Jurkat, Clone E6-1 (cell line): ENCODE measurements around a stretch of chr22.

GRCh38 chr22:46587188-46588241 lies 32.7 kb upstream of the GRAMD4 start:
- RRBS: 92% methylated on average over 4 of the region's 27 CpGs

- RRBS: no CpG with 5 or more reads among the region's 8 CpGs
These were observed 22.0 kb upstream of the GRAMD4 start for GRCh38 chr22:46598076-46598619.

DNA sequence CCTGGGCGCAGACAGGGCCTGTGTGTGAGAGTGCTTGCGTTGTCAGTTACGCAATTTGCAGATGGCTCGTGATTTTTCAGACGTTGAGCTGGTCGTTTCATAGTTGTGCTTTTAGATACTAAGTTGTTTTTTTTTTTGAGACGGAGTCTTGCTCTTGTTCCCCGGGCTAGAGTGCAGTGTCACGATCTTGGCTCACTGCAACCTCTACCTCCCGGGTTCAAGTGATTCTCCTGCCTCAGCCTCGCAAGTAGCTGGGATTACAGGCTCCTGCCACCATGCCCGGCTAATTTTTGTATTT lies 21.0 kb upstream of the GRAMD4 start:
- RRBS: no CpG with 5 or more reads among the region's 12 CpGs

- RRBS: 100% methylated on average over 1 of the region's 11 CpGs
These were observed 17.6 kb downstream of the GRAMD4 start for GRCh38 chr22:46637725-46638148.

- RRBS: no CpG with 5 or more reads among the region's 14 CpGs
These were observed 29.1 kb downstream of the GRAMD4 start for GRCh38 chr22:46649267-46649669.

- RRBS: 91% methylated on average over 3 of the region's 30 CpGs
These were observed 29.7 kb downstream of the GRAMD4 start for GRCh38 chr22:46649670-46650592.

GRCh38 chr22:46655019-46655466 lies 34.9 kb downstream of the GRAMD4 start:
- RRBS: 100% methylated on average over 3 of the region's 10 CpGs

- RRBS: no CpG with 5 or more reads among the region's 18 CpGs
These were observed 35.9 kb downstream of the GRAMD4 start for GRCh38 chr22:46655950-46656623.

- RRBS: 45% methylated on average over 3 of the region's 26 CpGs
These were observed 57.9 kb downstream of the GRAMD4 start for GRCh38 chr22:46677992-46678526.

DNA sequence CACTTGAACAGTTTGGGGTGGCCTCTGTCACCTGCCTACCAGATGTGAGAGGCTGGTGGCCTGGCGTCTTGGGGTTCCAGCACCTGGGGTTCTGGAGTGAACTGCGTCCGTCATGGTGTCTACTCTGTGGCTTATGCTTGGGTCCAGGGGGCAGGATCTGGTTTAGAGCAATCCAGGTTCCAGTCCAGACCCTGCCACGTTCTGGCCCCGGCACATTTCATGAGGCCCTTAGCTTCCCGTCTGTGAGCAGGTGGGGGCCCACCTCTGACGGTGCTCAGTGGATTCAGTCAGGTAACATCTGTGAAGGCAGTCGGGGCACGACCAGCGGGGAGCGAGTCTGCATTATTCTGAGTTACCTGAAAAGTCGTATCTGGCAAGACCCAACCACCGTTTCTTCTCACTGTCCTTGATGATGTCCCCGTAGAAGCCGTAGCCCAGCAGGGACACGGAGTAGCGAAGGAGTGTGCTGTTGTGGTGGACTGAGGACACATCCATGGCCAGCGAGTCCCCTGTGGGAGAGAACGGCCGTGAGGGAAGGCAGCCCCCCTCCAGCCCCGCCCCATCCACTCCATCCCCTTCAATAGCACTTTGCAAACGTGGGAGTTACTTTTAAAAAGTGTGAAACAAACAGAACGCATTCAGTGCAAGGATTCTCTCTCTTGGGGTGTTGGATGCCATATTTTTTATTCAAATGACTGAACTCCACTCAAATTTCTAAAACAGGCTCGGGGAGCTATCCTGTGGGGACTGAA lies 38.9 kb downstream of the CERK start:
- RRBS: no CpG with 5 or more reads among the region's 24 CpGs

DNA sequence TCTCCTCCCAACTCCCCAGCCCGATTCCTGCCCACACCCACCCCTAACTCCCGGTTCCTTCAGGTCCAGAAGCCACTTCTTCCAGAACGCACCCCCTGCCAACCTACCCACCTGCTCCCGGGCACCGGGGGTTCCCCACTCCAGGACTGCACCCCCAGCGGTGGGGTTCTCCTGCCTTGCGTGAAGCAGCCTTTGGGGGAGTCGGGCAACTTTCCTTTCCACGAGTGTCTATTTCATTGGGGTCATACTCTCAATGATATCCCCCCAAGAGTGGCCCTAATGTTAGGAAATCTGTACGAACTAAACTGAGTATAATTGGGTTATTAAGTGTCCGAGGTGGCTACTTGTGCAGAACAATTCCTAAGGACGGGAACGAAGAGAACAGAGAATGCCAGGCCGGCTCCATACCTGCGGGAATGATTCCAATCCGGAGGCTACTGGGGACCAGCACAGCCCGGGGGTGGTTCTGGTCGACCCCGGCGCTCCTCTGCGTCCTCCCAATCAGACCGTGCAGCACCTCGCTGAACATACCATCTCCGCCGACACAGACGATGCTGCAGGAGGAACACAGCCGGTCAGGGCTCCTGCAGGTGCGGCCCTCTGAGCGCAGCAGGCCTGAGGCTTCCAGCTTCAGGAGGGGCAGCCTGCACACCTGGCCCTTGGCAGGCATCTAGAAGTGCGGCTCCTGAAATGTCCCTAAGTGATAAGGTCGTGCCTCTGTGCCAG lies 30.5 kb downstream of the CERK start:
- RRBS: 94% methylated on average over 3 of the region's 31 CpGs

GRCh38 chr22:46801349-46801748 lies 38.9 kb downstream of the TBC1D22A start:
- RRBS: no CpG with 5 or more reads among the region's 10 CpGs

DNA sequence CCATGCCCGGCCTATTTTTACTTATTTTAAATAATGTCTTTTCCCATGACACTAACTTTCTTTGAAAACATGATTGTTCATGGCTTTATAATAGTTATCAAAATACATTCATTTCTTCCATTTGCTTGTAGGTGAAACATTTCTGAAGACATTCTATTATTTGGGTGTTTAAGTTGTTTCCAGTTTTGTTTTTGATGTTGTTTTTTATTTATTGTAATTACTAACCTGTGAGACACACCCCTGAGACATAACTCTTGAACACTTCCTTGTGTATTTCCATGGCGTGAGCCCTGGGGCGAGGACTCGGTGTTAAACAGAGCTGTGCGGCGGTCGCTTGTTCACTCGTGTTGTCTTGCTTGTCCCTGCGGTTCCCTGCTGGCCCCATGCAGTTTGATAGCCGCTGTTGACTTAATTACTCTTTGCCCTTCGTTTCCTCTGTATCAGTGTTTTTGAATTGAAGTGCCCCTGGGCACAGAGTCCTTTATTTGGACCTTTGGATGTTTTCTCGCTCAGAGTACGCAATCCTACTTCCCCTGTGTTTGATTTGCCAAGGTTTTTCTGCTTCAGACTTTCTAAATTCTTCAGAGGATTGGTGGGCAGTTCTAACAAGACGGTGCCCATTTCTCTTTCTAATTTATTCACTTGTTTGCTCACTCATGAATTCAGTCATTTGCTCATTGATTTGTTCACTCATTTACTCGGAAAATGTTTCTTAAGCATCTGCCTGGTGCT lies 52.7 kb downstream of the TBC1D22A start:
- RRBS: no CpG with 5 or more reads among the region's 15 CpGs

GRCh38 chr22:46824324-46824995 lies 62.0 kb downstream of the TBC1D22A start:
- RRBS: no CpG with 5 or more reads among the region's 12 CpGs

DNA sequence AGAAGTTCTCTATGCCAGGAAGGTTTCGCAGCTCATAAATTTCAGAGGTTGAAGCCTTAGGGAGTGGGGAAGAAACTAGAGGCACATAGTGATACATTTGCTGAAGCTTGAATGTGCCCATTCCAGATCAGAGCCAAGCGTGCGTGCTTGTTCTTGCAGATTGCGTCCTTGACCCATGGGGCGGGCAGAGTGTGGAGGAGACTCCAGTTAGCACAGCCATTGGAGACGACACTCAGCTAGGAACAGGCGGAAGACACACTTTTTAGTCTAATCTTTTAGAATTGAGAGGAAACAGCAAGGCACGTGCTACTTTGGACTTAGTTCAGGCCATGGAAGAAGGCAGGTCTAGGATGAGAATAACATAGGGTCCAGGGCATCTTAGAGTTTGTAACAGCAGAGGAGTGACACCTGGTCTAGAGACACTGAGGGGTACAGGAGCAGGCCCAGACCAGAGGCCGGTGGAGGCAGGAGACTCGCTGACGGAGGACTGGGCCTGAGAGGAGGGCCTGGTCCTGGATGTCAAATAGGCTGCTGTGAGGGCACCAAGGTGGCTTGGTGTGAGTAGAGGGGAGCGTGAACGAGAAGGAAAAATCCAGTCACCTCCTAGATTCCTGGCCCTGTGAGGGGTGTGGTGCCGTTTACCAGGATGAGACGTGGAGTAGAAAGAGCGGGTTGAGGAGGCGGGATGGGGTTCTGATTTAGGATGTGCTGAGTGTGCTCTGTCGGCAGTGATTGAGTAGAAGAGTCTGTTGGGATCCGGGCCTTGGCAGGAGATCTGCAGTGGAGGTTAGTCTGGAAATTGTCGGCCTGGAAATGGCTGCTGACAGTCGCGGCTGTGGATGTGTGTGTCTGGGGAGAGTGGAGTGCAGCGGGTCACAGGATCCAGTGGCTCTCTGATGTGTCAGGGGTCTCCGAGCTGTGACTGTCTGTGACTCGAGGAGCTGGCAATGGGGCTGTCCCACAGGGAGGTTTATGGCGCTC lies 154.7 kb downstream of the TBC1D22A start:
- RRBS: no CpG with 5 or more reads among the region's 26 CpGs

DNA sequence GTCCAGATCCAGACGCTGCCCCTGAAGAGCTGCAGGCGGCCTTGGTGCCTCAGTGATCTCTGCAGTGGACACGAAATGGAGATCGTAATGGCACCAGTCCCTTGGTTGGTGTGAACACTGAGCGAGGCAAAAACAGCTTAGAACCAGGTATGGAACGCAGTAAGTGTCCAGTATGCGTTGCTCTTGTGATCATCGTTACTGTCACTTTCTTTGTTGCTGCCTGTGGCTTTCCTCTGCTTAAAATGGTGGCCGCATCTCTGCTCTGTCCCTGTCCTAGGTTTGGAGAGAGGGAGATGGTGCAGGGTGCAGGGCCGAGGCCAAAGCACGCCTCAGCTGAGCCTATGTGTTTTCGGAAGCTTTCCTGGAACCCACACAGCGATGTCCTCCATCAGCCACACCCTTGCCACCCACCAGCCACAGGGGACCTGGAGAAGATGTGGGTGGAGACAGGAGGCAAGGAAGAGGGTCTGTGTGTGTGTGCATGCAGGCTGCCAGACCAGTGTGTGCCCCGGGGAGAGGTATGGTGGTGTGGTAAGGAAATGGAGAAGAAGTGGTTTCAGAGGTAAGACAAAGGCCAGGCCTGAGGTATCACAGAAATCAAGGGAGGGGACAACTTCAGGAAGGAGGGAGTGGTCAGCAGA lies 155.7 kb downstream of the TBC1D22A start:
- RRBS: no CpG with 5 or more reads among the region's 14 CpGs

DNA sequence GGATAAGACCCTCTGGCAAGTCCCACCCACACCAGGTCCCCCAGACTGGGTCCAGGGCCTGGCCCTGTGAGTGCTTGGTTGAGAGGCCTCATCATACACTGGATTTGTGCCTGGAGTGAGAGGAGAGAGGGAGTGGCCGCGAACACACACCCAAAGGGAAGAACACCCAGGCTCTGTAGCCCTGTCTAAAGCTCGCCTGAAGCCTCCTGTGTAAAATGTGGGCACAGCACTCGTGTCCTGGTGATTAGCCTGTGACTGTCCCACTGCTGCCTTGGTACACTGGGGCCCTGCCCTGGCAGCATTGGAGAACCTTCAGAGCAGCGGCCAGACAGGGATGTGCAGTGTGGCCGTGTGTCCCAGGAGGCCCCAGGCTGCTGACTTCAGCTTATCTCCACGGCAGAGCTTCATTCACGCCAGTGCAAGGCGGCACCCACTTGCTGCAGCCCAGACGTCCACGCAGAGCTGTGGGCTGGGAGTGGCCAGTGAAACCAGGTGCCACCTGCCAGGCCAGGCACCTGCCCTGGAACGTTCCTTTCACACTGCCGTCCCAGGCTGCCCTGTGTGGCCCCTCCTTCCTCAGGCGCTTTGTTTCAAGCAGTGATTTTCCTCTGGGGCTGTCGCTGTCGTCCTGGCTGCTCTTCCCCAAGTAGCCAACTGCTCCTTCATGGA lies 270.1 kb downstream of the TBC1D22A start:
- RRBS: no CpG with 5 or more reads among the region's 16 CpGs

DNA sequence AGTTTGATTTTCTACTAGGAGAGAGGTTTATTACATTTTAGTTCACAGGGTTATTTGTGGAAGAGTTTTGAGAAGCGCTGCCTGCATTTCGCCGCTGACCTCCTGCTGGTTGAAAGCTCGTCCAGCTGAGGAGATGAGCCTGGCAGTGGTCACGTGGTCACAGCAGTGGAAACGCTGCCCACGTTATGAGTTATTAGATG lies 349.1 kb downstream of the TBC1D22A start:
- RRBS: no CpG with 5 or more reads among the region's 7 CpGs

DNA sequence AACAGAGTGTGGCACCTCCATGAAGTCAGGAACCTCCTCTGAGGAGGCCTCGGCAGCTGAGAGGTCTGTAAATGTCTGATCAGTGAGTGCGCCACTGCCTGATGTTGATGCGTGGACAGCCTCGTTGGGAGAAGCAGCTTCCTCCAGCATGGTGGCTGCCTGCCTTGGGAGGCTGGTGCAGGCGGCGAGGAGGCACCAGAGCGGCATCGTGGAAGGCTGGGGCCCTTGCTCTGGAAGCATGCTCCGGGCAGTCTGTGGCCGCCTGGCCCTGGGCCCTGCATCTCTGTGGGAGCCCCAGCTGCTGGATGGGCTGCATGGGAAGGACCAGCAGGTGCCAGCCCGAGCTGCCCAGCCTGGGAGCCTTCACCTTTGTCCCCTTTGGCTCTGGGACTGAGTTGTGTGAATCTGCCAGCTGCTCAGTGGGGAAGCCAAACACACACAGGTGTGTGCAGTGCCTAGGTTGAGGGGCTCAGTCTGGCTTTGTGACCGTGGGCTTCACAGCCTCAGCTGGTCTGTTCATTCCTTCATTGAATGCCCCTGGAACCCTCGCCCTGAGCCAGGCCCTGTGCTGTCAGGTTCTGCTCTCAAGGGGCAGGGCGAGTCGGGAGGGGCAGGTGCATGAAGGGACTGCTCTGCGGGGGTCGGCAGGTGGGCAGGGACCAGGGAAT lies 354.0 kb downstream of the TBC1D22A start:
- RRBS: no CpG with 5 or more reads among the region's 17 CpGs

GRCh38 chr22:47154451-47155327 lies 392.2 kb downstream of the TBC1D22A start:
- RRBS: 86% methylated on average over 5 of the region's 32 CpGs